Colon Carcinoma Metastatic in the Brain (tissue), 2 donors: ENCODE results near the genes CC2D1B, TUT4, COA7 and PODN.

DNA sequence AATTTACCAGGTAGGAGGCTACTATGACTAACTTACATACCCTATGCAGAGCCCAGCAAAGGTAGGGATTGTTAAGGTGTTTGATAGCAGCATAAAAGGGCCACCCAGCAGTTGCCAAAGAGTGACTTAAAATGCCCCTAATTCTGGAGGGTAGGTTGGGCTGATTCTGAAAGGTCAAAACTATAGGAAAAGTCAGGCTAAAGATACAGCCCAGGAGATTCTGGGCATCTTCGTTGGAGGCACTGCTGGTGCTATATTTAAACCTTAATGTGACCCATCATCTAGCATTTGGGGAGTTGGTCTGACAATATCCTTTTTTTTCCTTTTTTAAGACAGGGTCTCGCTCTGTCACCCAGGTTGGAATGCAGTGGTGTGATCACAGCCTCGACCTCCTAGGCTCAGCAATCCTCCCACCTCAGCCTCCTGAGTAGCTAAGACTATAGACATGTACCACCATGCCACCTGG, 21.7 kb downstream of the BTF3L4 start:
- PRO-cap, 2 experiments, result no peak in any of the 2 experiments

DNA sequence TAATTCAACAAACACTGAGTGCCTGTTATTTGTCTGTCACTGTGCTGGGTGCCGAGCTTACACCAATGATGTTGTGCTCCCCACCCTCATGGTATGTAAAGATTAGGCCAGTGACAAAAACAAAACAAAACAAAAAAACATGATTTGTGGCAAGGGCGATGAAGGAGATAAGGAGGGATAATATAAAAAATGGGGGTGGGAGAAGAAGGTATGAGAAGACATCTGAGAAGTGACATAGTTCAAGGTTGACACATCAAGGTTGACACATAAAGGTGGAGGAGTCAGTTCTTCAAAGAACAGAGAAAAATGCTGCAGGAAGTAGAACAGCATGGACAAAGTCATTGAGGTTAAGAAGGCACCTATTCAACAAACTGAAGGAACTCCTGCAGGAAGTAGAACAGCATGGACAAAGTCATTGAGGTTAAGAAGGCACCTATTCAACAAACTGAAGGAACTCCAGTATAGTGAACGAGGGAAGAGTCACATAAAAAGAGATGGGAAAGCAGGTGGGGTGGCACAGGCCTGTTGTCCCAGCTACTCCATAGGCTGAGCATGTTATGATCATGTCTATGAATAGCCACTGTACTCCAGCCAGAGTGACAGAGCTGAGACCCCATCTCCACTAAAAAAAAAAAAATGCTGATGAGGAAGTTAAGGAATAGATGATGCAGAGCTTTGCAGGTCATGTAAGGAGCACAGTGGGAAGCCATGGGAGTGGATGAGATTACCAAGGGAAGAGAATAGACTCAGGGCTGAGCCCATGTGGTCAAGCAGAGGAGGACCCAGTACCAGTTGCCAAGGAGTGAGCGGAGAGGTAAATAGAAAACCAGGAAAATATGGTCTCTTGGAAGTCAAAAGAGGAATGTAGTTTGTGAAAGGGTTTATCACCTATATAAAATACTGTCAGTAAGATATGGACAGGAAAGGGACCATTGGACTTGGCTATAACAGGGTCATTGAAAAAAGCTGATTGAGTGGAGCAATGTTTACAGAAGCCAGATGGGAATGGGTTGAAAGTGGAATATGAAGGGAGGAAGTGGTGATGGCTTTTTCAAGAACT, 101.6 kb downstream of the ZFYVE9 start:
- PRO-cap, 2 experiments, result no peak in any of the 2 experiments

- PRO-cap, 2 experiments, result peak in 2 of 2 experiments; most common plus-strand start chr1:52366421 (in 1); most common minus-strand start chr1:52366150 (in 2)
These were observed at the start of gene CC2D1B for GRCh38 chr1:52365970-52366683. Gene CC2D1B (minus strand): TSS chr1:52366205.

DNA sequence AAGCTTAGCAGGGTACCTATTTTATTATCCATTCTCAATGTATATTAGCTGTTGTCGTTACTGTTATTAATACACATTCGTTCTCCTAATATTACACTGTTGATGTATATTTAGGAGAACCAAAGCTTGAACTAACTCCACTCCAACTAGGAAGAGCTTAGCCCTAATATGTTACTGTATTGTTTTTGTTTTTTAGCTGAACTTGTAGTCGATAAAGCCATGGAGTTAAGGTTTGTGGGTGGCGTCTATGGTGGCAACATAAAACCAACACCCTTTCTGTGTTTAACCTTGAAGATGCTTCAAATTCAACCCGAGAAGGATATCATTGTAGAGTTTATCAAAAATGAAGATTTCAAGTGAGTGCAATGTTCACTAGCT, 1.1 kb downstream of the PRPF38A start:
- PRO-cap, 2 experiments, result no peak in any of the 2 experiments

- PRO-cap, 2 experiments, result no peak in any of the 2 experiments
These were observed 4.8 kb downstream of the PRPF38A start for GRCh38 chr1:52409168-52409607.

DNA sequence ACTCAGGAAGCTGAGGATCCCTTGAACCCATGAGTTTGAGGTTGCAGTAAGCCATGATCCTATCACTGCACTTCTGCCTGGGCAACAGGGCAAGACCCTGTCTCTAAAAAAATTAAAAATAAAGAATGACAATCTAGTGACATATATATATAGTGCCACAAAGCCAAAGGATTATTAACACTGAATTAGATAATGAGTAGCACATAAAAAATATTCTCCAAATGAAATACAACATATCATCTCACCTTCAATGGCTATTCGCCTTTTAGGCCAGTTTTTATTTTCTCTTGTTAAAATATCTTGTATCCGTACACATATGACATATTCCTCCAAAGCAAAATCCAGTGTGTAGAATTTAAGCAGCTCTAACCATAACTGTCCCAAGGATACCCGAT, 73.1 kb downstream of the PRPF38A start:
- PRO-cap, 2 experiments, result no peak in any of the 2 experiments

GRCh38 chr1:52552565-52553322, at the start of gene TUT4:
Gene TUT4 (minus strand): TSS chr1:52553092.
- PRO-cap, 2 experiments, result peak in 2 of 2 experiments; most common plus-strand start chr1:52552618 (in 1); most common minus-strand start chr1:52553092 (in 2)

- PRO-cap, 2 experiments, result no peak in any of the 2 experiments
These were observed 1.2 kb upstream of the SHISAL2A start for GRCh38 chr1:52631592-52632292.

GRCh38 chr1:52697823-52698687, at the start of gene COA7:
Gene COA7 (minus strand): TSS chr1:52698347.
- PRO-cap, 2 experiments, result peak in 2 of 2 experiments; most common plus-strand start chr1:52698464 (in 1); most common minus-strand start chr1:52698326 (in 2)

GRCh38 chr1:52813237-52814167, 29.1 kb upstream of the ZYG11A start:
- PRO-cap, 2 experiments, result no peak in any of the 2 experiments

- PRO-cap, 2 experiments, result no peak in any of the 2 experiments
These were observed 6.4 kb downstream of the ECHDC2 start for GRCh38 chr1:52914996-52915757.

GRCh38 chr1:52917011-52917649, 4.4 kb downstream of the ECHDC2 start:
- PRO-cap, 2 experiments, result no peak in any of the 2 experiments

- PRO-cap, 2 experiments, result no peak in any of the 2 experiments
These were observed 66.3 kb upstream of the PODN start for GRCh38 chr1:52995602-52996133.

GRCh38 chr1:53052399-53052876, 9.6 kb upstream of the PODN start:
- PRO-cap, 2 experiments, result no peak in any of the 2 experiments

DNA sequence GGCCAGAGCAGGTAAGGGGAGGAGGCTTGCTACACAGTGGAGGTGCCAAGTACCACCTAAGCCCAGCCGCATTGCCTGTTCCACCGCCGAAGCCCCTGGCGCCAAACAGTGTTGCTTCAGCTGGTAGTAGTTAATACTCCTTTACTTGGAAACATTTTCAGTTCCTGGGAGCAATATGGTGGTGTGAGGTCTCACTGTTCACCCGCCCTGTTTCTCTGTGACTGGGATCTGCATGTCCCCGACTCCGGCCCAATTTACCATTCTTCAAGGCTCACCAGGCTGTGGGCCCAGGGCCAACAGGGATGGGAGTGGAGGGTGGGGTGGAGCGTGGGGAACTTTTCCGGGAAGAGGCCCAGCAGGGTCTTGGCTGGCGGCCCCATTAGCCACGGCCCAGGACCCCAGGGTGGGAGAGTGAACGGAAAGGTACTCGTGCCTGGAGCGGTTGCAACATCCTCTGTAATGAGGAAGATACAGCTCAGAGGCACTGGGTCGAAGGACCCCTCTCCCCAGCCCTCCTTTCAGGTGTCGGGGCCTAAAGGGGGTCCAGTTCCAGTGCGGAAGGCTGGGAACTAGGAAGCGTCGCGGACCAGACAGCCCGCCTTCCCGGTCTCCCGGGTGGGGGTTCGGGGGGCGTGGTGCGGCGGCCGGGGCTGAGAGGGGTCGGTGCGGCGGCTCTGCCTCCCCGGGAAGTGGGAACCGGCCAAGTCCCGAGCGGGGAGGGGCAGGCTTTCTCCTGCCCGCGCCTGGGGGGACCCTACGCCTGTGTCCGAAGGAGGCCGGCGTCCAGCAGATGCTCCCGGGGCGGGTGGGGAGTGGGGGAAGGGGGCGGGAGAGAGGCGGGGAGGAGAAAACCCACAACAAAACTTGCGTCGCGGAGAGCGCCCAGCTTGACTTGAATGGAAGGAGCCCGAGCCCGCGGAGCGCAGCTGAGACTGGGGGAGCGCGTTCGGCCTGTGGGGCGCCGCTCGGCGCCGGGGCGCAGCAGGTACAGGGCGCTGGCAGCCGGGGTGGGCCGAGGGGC, at the start of gene PODN:
Gene PODN, plus strand, starts transcription at position 890 of the 1,021 bp plus-strand sequence.
- PRO-cap, 2 experiments, result no peak in any of the 2 experiments

- PRO-cap, 2 experiments, result no peak in any of the 2 experiments
These were observed 27.6 kb downstream of the PODN start for GRCh38 chr1:53089418-53090130.

GRCh38 chr1:53121483-53122082, 20.9 kb downstream of the SLC1A7 start:
- PRO-cap, 2 experiments, result no peak in any of the 2 experiments

GRCh38 chr1:53135256-53135712, 7.2 kb downstream of the SLC1A7 start:
- PRO-cap, 2 experiments, result no peak in any of the 2 experiments

DNA sequence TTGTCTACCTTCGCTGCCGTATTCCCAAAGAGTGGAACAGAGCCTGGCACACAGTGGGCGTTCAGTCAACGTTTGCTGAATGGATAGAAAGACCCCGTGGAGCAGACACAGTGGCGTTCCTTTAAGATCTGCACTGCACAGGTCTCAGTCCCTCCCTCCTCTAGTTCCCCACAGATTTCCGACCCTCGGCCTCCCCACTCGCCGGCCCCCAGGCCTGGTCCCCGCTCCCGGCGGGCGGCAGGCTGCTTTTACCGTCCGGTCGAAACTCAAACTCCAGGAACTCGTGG, 266 bp downstream of the MAGOH start:
- PRO-cap, 2 experiments, result no peak in any of the 2 experiments

DNA sequence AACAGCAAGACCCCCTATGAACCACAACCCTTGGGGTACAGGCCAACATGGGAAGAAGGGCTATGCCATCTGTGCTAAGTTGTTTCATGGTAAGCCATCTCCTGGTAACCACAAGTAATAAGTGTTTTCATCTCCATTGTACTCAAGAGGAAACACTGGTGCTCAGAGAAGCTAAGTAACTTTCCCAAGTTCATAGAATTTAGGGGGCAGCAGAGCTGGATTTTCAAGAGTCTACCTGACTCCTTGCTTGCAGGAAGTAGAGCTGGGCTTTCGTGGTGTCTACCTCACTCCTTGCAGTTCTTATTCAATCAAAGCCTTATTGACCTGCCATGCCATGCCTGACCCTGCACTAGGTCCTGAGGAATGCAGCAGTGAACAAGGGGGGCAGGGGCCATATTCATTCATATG, 93.4 kb downstream of the GLIS1 start:
- PRO-cap, 2 experiments, result no peak in any of the 2 experiments